H9 (cell line): Measurements from ENCODE around the gene SLC1A7.

- PRO-cap: no peak
Observed at GRCh38 chr1:52474875-52475632, 70.7 kb downstream of the PRPF38A start.

DNA sequence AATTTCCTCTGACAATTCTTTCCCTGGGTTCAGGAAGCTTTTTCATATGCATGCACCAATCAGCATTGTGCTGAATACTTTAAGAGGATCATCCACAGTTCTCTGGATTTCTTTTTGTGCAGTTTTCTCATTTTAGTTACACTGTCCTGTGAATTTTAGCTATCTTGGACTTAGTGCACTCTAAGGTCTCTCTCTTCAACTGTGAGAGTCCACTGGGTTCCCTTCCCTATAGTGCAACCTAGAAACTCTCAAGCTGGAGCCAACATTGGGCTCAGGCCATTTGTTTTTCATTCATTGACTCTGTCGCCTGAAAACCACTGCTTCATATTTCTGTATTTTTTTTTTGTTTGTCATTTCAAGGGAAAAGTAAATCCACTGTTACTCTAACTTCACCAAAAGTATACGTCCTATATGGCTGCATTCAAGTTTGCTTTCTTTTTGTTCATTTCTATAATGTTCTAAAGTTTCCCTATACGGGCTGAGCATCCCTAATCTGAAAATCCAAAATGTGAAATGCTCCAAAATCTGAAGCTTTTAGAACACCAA, 45.7 kb downstream of the TUT4 start:
- PRO-cap: no peak

GRCh38 chr1:52633915-52634570, 1.1 kb downstream of the SHISAL2A start:
- PRO-cap: no peak

DNA sequence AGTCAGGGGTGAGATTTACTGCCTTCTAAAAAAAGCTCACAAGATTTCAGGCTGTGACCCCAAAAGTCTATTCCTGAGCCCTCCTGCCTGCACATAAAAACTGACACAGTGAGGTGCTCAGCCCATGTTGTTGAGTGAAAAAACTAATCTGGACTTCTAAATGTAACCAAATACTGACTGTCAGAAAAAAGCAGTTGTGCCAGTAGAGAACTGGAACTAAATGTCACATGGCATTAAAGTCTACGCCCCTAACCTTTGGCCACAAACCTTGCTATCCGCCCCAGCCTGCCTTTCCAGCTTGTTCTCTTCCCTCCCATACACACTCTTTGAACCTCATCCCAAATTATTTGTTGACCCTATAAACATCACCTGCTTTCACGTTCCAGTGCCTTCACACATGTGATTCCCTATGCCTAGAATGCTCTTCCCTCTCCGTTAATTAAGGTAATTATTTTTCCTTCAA, 9.1 kb upstream of the COA7 start:
- PRO-cap: no peak

DNA sequence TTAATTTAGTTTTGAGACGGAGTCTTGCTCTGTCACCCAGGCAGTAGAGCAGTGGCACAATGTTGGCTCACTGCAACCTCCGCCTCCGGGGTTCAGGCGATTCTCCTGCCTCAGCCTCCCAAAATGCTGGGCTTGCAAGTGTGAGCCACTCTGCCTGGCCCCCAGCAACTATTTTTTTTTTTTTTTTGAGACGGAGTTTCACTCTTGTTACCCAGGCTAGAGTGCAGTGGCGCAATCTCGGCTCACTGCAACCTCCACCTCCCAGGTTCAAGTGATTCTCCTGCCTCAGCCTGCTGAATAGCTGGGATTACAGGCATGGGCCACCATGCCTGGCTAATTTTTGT, 23.8 kb downstream of the ZYG11B start:
- PRO-cap: no peak

GRCh38 chr1:53083350-53084119, 21.5 kb downstream of the PODN start:
- PRO-cap: no peak

- PRO-cap: no peak
Observed at GRCh38 chr1:53108968-53109693, 33.3 kb downstream of the SLC1A7 start.

- PRO-cap: no peak
Observed at GRCh38 chr1:53110275-53110924, 32.0 kb downstream of the SLC1A7 start.

DNA sequence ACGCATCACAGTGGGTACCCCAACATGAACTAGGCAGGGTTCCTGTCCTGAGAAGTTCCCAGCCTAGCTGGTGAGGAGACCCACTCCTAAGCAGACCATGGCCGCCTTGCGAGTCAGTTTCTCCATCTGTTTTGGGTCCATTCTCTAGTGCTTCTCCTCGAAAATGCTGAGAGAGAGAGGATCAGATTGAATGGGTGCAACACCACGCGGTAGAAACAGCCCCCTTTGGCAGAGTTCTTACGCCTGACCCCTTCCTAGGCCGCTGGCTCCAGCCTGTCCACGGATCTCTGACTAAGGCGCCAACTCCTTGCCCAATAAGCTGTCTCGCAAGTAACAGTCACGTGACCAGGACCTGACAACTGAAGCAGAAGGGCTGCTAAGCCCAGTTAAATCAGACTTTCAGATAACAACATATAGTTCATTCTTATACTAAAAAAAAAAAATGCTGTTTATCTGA, 7.2 kb downstream of the SLC1A7 start:
- PRO-cap: no peak

- PRO-cap: no peak
Observed at GRCh38 chr1:53142322-53142780, at the start of gene SLC1A7. Gene SLC1A7, minus strand, starts transcription at chr1:53142638.

DNA sequence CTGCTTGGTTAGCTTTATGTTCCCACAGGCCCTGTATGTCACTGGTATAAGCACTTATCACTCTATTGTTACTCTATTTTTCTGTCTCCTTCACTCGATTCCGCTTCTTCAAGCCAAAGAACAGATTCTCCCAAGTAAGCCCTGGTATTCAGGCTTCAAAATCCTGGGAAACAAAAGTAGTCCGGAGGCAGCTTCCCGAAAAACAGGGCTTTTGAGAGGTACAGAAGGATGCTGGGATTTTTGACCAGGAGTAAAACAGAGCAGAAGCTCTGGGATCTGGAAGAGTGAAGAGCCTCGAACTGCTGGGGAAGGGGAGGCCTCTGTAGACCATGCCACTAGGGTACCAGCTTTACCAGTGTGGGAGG, 932 bp downstream of the CZIB start:
- PRO-cap: no peak

DNA sequence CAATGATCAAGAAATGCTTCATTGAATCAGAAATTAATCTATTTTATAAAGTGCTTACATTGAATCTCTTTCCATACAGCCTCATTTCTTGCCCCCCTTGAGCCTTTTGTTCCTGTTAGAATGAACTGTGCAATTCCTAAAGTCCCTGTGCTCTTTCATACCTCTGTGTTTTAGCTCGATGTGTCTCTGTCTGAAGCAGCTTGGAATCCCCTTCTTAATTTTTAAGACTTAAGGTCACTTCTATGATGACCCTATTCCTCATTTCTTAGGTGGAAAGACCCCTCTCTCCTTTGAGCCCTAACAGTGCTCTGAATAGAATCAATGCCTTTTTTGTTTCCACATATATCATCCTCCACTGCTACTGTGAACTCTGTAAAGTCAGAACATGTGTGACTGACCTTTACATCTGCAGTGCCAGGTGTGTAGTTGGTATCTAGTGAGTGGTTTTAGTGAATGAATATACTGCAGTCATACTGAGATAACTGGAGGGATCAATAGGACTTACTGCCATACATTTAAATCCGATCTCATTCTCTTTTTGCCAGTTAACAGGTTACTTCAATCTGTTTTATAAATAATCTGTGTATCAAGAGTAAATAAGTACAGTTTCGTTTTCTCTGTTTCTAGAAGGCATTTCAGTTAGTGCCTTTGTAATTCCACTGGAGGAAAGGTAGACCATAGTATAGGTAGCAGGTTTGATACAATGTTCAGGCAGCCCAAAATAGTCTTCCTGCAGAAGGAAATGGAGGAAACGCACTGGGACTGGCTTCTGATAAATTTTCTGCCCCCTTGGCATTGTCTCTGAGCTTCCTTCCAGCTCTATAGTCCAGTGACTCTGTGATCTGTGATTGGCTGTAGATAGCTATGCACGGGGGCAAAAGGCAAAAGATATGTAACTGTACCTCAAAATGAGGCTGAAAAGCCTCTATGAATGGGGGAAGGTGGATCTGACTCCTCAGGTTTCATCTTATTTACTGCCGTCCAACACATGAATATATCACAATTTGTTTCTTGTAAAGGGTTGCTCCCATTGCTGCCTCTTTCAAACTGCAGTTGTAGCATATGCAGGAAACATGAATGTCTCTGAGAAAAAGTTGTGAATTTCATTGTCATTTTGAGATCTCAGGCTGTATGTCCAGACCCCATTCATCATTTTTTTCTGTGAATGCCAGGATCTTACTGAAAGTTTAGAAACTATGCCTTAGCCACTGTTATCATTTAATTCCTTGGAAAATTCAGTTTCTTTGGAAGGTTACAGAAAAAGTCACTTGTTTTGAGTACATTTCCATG, 5.7 kb upstream of the MAGOH start:
- PRO-cap: no peak

DNA sequence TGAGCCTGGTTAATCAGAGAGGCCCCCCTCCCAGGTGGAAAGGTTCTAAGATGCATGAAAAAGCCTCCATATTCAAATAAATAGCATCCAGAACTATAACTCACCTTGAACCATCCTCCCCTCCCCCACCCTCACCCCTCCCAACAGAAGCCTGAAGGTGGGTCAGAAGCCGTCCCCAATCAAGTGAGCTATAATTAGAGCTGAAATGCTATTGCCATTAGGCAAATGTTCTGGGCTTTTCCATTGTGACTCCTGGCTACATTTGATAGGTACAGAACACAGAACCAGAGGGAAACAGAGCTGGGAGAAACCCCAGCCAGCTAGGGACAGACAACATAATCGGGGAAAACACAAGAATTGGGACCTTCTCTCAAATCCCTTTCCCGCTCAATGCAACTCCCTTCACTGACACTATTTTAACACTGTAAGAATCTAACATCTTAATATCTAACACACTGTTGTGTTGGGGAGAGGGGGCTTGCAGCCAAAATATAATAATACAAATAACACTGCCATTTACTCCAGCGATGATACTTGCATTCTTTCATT, 41.4 kb downstream of the LRP8 start:
- PRO-cap: no peak

DNA sequence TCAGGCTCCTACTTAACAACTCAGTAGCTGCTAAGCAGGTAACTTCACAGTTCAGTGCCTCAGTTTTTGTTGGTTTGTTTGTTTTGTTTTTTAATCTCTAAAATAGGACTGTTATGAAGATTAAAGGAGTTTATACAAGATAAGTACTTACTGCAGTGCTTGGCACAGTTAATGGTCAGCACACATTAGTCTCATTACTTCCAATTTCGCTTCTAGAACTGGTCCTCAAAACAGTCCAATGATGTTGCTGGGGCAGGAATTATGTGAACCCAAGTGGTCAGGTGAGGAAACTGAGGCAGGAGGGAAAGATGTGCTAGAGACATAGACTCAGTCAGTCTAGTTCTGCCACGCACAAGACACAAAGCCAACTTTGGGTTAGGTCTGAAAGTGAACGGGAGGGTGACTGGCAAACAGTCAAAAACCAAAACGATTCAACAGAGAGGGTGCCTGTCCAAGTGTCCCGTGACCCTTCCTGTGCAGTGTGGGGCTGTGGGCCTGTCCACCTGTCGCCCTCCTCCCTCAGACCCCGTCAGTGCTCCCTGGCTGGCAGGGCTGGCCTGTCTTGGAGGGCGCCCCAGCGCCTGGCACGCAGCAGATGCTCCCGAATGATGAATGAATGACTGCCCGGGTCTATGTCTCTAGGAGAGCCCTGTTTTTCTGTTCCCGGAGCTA, 2.5 kb downstream of the LRP8 start:
- PRO-cap: no peak

- PRO-cap: no peak
Observed at GRCh38 chr1:53350036-53350614, 22.3 kb upstream of the LRP8 start.

DNA sequence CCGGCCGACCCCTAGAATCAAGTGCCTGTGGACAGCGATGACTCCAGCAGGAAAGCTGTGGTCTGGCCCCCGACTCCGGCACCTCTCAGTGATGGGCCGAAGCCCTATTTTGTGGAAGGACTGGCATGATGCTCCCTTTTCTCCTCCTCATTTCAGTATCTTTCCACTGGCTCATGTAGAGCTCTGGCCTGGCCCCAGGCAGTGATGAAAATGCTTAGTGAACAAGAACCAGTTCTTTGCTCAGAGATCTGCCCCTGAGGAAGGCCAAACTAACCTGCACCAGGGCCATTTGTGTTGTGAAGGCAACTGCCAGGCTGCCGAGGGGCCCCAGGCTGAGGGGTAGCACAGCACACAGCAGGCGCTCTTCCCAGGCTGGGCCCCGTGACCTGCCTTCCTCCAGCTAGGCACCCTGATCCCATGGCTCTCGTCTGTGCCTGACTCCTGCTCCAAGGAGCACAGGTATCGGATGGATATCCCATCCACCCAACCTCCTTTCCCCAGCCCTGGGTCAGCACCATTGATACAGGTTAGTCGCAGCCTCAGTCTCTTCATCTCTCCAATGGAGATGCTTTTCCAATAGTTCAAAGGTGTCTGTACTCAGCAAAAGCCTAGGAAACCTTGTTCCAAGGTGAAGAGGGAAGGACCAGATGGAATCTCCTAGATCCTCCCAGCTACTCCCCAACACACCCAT, 23.8 kb downstream of the MRPL37 start:
- PRO-cap: no peak

GRCh38 chr1:54237616-54238165, 37.7 kb downstream of the MRPL37 start:
- PRO-cap: no peak

GRCh38 chr1:54249753-54250583, 50.0 kb downstream of the MRPL37 start:
- PRO-cap: no peak

DNA sequence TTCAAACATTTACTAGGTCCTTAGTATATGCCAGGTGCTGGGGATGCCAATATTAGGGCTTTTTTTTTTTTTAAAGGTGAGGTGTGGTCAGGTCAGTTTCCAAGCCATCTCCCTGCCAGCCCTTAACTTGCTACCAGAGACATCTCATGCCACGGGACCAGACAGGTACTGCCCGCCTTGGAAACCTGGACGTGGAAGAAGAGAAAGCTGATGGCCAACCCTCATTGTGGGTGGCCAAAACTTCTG, 78.2 kb downstream of the MRPL37 start:
- PRO-cap: no peak

DNA sequence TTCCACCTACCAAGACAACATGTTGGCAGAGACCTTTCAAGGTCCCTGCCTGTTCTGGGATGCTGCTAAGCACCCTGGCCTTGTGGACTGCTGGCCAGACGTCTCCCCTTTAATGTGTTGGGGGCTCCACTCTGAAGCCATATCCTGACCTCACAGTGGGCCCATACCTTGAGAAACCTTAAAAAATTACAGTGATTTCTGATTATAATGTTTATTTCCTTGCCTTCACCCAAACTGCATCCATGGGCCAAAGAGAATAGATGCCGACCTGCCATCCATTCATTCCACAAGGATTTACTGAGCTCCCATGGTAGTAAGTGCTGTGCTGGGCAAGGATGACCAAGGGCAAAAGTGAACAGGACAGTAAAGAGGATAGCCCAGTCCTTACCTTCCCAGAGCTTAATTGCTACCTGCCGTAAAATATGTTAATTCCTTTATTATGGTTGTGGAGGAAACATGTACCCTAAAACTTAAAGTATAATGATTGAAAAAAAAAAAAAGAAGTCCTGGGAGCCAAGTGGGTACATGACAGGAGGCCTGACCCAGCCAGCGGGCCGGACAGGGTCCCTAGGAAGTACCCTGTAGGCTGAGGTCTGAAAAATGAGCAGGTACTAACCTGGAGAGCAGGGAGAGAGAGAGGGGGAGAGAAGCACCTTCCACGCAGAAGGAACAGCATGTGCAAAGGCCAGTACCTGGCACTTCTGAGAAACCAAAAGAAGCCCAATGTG, 141.4 kb downstream of the MRPL37 start:
- PRO-cap: no peak